Measurements from ENCODE around the gene LIPG.

- RRBS = no CpG with 5 or more reads among the region's 3 CpGs
Measured at GRCh38 chr18:47906962-47907303, 23.5 kb downstream of the SMAD2 start.

DNA sequence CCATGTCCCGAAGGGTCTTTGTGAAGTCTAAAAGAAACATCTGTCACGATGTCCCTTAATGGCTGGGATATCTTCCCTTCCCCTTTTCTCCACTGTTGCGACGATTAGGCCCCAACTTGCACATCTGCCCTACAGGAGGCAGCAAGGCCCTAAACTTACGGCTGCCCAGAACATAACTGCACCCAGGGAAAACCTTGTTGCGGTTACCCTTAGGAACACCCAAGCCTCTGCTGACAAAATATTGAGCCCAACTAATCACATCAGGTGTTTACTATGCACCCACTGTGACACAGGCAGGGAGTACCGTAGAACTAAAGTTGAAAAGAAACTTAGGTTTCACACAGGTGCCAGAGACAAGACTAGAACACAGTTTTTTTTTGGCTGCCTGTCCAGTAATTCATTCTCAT is 1.3 kb upstream of the SMAD2 start:
- RRBS = no CpG with 5 or more reads among the region's 7 CpGs

GRCh38 chr18:48039820-48041167 is 109.8 kb upstream of the SMAD2 start:
- RRBS = 83% methylated on average over 5 of the region's 47 CpGs

DNA sequence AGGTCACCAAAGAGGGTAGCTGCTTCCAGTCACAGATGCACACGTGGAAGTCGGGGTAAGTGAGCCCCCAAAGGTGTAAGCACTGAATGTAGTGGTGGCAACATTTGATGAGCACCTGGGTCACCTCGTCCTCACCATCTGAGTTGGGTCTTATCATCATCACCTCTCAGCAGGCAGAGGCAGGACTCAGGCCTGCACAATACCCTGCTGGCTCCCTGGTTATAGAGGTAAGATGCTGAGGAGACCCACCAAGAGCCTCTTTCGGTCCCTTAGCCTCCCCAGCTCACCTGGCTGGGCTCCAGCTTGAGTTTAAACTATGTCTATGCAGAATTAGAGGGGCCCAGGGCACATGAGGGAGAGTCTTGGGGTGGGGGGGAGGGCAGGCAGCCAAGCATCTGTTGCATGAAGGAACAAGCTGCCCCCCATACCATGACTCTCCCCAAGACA is 147.2 kb upstream of the SMAD2 start:
- RRBS = no CpG with 5 or more reads among the region's 4 CpGs

DNA sequence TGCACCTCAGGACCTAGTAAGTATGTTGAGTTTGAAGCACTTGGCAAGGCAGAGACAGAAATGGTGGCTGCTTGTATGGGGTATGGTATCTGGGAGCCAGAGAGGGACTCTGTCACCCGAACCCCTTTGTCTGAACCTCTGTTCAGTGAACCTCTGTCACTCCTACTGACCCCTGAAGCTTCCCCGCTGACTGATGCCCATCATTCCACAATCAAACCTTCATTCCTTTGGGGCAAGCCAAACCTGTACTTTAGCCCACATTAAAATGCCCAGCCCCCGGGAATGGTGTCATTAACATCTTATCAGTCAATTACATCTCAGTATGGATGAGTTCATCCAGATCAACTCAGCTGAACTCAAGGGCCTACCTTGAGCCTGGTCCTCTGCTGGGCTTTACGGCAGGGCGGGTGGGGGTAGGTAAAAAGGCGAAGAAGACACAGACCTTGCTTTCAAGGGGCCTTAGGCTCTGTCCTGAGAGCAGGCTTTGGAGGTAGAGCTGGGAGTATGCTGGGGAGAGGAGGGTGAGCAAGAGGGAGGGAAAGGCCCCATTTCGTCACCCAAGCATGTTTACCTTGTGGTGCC is 154.4 kb upstream of the SMAD2 start:
- RRBS = no CpG with 5 or more reads among the region's 7 CpGs

GRCh38 chr18:48135571-48136119 is 205.2 kb upstream of the SMAD2 start:
- RRBS = no CpG with 5 or more reads among the region's 27 CpGs

DNA sequence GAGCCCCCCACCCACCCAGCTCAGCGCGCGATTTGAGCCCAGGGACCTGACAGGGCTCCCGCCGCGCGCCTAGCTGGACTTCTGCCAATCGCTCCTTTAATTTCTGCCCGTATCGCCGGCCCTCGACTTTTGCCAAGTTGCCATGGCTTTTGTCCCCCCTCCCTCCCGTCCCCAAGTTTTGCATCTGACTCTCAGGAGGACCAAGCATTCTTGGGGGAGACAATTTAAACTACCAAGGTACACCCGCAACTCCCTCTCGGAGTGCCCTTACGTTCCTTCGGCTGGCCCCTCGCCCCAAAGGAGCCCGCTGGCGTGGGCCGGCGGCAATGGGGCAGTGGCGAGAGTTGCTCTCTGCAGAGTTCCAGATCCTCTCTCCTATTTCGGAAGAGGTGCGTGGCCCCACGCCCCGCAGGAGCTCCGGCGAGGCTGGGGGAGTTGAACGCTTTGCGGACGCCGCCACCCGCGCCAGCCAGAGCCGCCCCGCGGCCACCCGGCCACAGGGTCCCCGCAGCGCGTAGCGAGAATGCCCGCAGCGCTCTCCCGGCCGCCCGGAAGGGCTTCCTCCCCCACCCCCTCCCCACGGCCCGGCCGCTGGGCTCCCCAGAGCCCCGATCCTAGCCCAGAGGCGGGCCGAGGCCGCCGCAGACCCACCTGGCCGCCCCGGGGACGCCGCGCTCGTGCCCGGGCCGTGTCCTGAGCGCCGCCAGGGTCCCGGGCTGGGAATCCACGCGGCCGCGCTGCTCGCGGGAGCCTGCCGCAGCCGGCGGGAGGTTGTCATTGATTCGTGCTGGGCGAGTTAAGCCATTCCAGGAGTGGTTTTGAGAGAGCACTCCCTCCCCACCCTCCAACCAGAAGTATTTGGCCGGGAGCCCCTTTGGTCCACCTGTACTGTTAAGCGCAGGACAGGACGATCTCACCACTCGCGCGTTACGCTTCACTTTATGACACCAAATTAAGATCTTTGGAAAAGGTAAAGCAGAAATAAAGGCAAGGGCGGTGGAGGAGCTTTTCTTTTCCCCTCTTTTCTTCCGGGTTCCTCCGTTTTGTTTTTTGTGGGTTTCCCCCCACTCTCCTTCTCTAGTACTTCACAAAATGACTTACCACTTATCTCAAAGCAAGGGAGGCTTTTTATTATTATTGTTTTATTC is 206.3 kb upstream of the SMAD2 start:
- RRBS = 11% methylated on average over 44 of the region's 88 CpGs

GRCh38 chr18:48470311-48470929 is 61.2 kb upstream of the ZBTB7C start:
- RRBS = no CpG with 5 or more reads among the region's 4 CpGs

GRCh38 chr18:48757614-48758497 is 192.9 kb downstream of the SMAD7 start:
- RRBS = 98% methylated on average over 3 of the region's 28 CpGs

DNA sequence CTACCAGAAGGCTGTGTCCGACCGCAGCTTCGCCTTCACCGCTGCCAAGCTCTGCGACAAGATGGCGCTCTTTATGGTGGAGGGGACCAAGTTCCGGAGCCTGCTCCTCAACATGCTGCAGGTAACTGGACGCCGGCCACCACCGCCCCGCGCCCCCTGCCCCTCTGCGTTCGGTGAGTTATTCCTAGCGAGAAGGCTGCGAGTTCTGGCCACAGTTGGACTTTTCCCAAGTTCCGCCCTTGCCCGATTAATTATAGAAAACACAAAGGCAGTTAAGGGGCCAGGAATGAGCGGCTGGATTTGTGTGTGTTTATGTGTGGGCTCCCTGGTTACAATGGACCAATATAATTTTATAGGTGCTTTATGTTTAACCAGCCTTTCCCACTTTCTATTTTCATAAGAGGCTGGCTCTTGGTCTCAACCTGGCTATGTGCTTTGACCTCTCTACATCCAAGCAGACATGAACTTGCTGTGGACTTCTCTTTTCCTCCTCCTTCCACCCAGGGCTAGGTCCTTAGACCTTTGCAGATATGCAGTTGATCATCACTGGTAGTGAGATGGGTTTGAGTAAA is 189.1 kb downstream of the SMAD7 start:
- RRBS = 88% methylated on average over 1 of the region's 19 CpGs

DNA sequence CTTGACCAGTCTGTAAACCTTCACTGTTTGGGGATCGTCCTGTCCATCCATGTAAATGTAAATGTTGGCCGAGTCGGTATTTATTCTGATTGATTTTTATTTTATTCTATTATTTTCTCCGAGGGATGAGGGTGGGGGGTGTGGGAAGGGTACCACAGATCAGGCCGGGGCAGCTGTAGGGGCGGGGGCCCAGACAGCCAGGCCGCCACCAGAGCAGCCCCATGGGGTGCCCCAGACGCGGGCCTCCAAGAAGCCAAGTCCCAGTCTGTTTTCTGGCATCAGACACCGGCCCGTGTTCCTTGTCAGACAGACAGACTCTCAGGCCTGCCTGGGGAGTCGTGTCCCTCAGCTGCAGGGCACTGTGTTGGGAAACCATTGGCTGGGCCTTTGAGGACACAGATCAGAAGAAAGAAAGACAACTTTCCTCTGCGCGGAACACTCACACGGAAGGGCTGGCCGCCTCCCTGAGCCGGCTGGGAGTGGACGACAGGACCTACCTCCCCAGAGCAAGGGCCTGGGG is 88.1 kb downstream of the SMAD7 start:
- RRBS = no CpG with 5 or more reads among the region's 18 CpGs

DNA sequence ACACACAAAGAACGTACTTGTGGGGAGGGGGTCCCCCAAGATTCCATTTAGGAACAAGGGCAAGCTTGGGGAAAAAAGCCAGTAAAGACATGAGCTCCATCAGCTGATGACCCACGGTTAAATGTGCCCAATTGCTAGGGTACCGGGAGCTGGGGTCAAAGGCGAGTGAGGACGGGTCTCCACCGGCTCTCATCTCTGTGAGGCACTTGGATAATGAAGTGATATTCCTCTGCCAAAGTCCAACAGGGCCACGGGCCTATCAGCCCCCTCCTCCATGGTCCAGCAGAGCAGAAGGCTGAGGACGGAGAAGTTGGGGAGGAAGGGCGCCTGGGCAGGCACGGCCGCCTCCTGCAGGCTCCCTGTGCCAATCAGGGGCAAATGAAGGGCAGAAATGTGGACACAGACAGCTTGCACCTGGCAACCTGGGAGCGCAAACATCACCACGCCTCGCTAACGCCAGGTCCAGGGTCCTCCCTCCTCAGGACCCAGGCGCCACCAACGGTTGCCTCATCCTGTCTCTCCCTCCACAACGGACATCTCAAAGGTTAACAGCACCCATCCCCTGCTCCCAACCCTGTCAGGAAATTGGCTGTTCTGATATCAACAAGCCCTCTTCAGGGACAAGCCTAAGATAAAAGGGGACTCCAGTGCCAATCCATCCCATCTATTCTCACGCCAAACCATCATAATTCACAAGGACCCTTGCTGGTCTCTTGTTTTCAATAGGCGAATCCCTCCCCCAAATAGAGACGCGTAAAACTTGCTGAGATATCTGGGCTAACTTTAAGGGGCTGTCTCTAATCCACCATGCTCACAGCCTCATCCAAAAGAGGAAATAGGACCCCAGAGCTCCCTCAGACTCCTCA is 24.3 kb downstream of the SMAD7 start:
- RRBS = 100% methylated on average over 3 of the region's 22 CpGs

DNA sequence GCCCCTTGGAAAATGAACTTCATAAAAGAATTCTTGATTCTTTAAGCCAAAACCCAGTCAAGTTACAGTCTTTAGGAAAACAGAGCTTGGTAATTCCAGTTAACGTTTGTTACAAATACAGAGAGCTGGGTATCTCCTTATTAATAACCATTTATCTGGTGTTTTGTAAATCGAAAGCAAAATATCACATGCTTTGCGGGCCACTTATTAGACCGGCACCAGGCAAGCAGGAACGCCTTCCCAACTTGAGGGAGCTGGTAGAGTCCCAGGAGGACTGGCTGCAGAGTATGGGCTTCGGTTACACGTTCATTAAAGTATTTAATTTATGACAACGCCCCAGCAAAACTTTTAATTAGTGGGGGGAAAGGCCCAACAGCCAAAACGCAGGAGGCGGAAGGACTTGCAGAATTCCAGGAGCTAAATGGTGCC is 3.7 kb downstream of the SMAD7 start:
- RRBS = no CpG with 5 or more reads among the region's 10 CpGs

GRCh38 chr18:48947977-48948966 is 2.5 kb downstream of the SMAD7 start:
- RRBS = 3% methylated on average over 12 of the region's 54 CpGs

DNA sequence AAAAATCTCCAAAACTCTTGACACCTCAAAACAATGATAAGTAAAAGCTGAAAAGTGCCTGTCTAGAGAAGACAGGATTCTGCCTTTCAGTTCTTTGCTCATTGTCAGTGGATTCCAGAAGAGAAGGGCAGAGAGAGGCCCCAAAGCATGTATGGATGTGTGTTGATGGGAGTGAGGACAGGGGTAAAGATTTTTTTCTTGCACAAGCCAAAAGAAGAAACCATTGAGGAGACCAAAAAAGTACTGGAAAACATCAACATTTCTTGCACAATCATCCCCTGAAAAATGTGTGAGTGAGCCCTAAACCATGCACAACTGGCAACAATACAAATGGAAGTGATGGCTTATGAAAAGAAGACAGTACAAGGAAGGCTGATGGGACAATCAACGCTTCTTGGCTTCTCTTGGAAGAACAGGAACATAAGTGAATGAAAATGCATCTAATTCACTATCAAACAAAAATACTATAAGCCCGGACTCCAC is 5.6 kb upstream of the SMAD7 start:
- RRBS = no CpG with 5 or more reads among the region's 2 CpGs

DNA sequence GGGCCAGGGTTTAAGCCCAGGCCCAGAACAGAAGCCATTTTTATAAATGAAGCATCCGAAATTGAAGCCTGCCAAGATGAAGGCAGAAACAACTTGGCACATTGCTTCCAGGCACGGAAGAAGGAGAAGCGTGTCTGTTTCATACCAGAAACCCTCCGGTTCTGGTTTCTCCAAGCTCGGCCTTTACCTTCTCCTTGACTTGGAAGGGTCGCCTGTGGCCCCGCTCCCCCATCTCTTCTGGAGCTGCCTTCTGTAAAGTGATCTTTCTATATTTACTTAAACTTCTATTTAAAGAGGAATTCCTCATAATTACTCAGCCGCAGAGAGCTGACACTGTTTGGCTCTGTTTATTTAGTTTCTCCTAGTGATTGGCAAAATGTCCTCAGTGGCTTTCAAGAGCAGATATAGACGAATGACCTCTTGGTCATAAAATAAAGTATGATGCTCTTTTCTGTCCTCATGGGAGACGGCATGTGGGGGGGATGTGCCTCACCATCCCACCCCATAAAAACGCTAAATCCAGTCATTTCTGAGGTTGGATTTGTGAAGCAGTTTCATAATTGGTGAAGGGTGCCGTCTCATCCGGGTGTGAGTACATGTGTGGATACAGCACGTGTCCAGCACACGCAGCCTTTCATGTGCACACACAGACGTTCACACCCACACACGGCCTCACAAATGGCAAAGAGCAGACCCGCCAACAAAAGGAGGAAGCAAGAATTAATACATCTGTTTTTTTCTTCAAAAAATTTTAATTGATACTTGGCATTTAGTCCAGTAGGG is 43.3 kb upstream of the SMAD7 start:
- RRBS = no CpG with 5 or more reads among the region's 18 CpGs

GRCh38 chr18:49023354-49024008 is 72.7 kb upstream of the SMAD7 start:
- RRBS = no CpG with 5 or more reads among the region's 15 CpGs

DNA sequence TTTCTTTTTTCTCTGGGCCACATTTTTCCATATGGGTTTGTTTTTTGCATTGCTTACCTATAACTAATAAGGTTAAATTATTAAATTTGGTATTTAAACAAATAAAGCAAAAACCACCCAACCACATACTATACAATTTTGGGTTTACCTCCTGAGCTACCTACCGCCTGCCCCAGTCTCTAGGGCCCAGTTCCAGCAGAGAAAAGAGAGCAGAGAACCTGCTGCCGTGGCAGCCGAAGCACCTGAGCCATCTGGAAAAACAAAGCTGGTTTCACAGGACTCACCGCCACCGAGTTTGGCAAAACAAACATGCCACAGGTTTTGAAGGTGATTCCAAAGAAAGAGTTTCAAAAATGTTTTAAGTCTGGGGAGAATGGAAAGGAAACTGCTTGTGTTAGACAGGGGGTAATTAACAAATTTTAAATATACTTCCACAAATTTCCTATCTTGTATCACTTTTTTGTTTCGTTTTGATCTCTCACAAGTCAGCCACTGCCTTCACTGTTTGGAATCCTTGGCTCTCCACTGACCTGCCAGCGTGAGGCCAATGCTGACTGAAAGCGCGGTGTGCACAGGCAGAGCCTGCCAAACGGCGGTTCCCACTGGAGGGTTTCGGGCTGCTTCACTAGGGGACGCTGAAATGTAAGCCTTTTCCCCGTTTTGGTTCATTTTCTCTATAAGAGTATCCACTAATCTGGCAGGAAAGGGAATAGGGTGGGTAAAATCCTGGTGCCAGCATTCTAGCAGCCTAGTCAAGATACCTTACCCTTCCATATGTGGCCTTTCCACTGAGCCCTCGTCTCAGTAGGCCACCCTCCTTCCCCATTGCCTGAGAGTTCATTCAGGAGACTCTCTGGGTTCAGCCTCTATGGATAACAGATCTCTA is 91.7 kb downstream of the DYM start:
- RRBS = no CpG with 5 or more reads among the region's 15 CpGs

DNA sequence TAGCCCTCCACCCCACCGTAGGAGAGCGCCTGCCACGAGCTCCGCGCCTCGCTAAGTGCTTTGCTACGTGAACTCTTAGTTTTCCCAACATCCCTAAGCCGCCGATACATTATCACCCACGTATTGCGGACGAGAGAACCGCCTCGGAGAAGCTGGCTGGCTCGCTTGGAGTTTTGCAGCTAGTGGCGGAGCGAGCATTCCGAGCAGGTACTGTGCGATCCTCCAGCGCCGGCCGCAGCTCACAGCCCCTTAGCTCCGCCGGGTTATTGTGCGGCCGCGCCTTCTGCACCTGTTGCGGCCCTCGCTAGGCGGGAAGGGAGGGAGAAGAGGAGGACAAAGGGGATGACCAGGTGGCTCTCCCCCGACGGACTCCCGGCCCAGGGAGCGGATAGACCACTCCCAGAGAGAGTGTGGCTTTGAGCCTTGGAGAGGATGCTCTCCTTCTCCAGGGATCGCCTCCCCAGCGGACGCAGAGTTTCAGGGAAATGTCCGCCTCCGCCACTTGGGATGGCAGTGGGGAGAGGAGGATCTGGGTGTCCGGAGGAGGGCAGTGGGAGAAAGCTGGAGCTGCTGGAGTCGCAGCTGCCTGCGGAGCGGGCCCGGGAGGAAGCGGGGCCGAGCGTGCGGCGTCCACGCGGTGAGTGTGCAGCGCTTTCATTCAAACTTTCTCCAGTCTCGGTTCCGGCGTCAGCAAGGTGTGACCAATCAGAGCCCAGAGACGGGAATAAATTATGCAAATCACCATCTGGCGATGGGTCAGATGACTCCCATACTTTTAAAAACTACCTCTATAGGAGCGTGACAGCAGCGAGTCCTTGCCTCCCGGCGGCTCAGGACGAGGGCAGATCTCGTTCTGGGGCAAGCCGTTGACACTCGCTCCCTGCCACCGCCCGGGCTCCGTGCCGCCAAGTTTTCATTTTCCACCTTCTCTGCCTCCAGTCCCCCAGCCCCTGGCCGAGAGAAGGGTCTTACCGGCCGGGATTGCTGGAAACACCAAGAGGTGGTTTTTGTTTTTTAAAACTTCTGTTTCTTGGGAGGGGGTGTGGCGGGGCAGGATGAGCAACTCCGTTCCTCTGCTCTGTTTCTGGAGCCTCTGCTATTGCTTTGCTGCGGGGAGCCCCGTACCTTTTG is at the start of gene LIPG:
LIPG (plus strand) TSS at position 804 of the 1,131 bp plus-strand sequence.
- RRBS = 95% methylated on average over 26 of the region's 76 CpGs

DNA sequence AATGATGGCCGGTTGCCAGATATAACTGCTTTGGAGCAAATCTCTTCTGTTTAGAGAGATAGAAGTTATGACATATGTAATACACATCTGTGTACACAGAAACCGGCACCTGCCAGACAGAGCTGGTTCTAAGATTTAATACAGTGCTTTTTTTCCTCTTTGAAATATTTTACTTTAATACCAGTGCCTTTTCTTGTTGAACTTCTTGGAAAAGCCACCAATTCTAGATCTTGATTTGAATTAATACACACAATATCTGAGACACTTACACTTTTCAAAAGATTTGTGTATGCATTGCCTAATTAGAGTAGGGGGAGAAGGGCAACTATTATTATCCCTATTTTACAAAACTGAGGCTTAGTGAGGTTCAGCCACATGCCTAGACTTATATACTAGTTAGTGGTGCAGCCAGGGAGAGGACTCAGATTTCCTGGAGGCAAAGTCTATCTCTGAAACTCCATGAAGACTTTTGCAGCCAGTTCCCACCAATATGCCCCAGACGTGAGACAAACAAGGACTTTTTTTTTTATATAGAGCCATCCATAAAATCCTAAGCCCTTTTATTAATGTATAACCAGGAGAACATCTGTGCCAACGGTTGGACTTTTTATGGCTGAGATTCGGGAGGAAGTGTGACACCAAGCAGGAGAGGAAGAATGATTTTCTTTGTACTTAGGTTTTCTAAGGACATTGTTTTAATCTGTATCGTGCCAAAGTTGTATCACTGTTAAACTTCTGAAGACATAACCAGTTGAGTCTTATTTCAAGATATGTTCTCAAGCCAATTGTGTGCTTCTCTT is 29.8 kb downstream of the LIPG start:
- RRBS = no CpG with 5 or more reads among the region's 6 CpGs